Sternocleidomastoid (tissue), 1 donor: ENCODE measurements around a stretch of chr20.

DNA sequence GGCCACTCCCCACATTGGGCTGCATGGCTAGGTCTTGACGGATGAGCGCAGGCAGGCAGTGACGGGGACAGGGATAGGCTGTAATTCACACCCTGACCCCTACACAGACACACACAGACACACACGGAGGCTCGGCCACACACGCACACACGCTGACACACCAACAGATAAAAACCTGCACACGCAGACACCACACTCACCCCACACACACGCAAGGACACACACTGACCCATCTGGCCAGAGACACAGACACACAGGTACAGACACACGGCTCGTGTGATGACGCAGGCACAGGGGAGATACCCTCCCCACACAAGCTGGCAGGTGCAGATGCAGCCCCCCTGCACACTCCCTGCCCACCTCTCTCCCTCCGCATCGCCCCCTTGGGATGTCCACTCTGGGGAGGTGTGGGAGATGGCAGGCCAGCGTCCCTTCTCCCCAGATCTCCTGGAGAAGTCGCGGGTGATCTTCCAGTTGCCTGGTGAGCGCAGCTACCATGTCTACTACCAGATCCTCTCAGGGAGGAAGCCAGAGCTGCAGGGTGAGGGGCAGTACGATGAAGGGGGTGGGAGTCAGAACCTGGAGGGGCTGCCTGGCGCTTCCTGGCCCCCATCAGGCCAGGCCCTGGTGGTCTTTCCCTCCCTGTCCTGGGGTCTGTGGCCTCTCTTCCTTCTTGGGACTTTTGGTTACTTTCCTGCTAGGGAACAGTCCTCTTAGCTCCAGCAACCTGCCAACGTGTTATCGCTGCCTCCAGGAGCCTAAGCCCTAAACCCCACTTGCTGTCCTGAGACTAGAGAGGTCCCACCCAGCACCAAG lies 30.2 kb downstream of the MYH7B start:
- PRO-cap = no peak

DNA sequence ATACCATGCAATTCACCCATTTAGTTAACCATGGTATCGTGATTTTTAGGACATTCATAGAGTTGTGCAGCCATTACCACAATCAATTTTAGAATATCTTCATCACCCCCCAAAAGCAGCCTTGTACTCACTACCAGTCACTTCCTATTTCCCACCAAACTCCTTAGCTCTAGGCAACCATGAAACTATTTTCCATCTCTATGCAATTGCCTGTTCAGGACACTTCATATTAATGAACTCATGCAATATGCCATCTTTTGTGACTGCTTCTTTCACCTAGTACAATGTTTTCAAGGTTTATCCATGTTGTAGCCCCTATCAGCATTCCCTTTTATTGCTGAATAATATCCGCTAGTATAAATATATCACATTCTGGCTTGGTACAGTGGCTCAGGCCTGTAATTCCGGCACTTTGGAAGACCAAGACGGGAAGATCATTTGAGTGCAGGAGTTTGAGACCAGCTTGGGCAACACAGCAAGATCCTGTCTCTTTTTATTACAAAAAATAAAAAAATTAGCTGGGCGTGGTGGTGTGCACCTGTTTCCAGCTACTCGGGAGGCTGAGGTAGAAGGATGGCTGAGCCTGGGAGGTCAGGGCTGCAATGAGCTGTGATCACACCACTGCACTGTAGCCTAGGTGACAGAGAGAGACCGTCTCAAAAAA lies 68.3 kb downstream of the TRPC4AP start:
- PRO-cap = no peak

DNA sequence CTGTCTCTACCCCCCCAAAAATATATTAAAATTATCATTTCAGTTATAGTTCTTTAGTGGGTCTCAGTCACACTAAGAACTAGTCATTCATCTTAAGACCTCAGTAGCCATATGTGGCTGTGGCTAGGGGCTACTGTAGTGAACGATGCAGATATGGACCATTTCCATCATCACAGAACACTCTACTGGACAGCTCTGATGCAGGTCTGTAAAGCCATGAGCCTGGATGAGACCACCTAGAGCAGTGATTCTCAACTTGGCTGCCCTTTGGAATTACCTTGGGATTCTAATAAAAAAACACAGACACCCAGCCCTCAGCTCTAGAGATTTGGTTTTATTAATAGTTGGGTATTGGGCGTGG lies 12.2 kb downstream of the MMP24OS start:
- PRO-cap = no peak

DNA sequence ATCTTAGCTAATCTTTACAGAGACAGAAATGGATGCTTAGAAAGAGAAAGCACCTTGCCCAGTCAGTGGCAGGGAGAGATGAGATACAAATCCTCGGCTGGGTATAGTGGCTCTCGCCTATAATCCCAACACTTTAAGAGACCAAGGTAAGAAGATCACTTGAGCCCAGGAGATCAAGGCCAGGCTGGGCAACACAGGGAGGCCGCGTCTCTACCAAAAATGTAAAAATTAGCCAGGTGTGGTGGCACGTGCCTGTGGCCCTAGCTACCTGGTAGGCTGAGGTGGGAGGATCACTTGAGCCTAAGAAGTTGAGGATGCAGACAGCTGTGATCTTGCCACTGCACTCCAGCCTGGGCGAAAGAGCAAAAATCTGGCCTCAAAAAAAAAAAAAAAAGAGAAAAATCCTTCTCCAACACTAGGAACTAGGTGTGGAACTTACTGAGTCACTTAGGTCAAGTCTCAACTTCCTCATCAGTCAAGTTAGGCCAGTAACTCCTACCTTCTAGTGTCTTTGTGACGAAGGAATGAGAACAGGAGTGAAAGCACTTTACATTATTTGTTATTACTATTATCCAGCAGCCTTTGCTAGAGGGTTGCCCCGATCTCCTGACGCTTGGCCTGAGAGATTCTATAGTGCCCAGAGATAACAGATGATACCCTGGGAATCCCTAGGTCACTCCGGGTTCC lies 1.0 kb downstream of the EIF6 start:
- PRO-cap = unidirectional peak, plus-strand start at position 508 of the sequence

DNA sequence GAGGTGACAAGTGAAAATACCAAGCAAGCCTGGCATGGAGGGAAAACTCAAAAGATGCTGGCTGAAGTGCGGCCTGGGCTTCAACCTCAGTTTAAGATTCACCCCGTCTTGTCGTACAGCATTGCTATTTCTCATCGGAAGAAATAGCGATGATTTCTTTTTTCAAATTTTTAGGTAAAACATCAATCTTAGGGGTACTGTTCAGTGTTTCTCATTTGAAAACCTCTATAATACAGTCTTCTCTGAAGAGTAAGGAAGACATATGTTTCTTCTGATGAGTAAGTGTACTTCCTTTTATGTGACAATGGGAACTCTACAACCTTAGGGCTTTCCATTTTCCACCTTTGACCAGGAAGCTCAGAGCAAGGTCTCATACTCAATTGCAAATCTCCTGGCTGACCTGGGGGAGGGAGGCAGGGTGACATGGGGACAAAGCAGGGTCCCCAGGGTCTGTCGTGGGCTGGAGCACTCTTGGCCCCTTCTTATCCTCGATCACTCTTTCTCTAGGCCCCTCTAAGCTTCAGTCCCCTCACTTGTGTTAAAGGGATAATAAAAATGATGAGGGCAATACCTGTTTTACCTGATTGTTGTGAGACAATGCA lies 8.1 kb upstream of the FAM83C start:
- PRO-cap = no peak

DNA sequence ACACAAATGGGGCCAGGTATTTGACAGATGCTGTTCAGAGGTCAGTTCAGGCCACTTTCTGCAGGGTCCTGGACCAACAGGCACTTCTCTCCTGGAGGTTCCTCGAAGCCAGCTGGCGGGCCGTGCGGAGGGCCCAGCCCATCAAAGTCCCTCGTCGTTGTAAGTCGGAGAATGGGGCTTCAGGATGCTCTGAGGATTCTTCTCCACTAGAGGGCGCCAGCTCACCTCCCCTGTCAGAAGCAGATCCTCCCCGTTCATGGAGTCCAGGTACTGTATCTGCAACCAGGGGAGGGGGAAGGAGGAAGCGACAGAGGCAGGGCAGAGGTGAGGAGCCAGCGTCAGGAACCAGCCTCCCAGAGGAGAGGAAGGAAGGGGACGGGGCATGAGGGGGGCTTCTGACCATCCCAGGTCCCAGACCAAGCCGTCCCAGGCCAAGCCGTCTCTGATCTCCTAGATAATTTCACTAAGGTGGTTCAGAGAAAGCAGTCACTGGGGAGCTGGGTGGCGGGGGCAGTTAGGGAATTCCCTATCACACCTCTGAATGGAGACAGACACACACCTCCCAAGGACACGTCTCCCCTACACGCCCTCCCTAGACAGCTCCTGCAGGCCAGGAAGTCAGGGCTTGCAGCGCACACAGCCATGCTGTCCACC lies 11.7 kb upstream of the FAM83C start:
- PRO-cap = no peak

GRCh38 chr20:35465862-35466362 lies 10.5 kb downstream of the CEP250 start:
- PRO-cap = no peak

DNA sequence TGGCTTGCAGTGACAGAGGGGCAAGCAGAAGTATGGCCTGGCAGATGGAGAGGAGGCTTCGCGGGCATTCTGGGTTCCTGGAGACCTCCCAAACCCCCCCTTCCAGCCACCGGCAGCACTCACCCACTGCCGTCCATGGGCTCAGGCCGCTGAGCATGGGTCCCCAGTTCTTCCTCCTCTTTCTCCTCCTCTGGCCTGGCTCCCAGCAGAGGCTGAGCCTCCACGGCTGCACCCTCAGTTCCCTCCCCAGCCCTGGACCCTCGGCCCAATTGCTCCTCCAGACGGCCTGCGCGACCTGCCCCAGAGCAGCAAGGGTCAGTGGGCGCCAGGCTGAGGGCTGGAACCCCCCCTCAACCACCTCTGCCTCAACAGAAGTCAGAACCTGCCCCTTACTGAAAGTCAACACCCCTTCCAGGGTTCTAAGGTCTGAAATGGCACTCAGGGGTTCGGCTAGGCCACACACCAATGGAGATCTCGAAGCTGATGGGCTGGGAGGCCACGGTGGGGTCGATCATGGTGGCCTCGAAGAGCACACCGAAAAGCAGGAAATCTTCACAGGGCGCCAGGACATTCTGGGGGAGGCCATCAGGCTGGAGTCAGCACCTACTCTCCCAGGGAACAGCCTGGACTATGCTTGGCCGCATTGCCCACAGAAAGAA lies 15.8 kb upstream of the SPAG4 start:
- PRO-cap = no peak

- PRO-cap = no peak
Observed at GRCh38 chr20:35601008-35601362, 14.6 kb upstream of the SPAG4 start.

- PRO-cap = no peak
Observed at GRCh38 chr20:35611453-35611890, 4.2 kb upstream of the SPAG4 start.

DNA sequence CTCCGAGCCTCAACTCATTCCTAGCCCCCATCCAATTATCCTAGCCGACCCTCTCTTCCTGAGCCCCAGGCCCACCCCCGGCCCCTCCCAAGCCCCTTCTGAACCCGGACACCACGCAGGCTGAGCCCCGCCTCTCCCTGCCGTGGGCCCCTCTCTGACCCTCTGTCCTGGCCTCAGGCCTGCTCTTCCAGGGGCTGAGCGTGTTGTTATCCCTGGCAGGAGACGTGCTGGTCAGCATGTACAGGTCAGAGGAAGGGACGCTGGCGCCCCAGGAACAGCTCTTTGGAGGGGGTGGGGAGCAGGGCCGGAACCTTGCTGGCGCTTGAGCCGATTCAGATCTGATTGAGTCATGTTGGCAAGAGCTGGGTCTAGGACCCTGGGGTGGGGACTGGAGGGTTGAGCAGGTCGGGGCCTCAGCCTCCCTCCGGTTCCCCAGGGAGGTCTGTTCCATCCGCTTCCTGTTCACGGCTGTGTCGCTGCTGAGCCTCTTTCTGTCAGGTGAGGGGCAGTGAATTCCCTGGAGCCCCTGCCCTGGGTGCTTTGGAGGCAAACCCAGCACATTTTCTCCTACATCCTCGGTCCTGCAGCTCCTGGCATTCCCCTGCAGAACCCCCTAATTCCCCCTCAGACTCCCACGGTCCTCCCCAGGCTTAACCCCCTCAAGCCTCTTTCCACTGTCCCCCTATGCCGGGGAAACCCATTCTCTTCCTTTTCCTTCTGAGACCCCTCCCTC lies 1.9 kb downstream of the SPAG4 start:
- PRO-cap = unidirectional peak, minus-strand start at position 344 of the sequence

GRCh38 chr20:35631195-35631926 lies 15.7 kb downstream of the SPAG4 start:
- PRO-cap = no peak

DNA sequence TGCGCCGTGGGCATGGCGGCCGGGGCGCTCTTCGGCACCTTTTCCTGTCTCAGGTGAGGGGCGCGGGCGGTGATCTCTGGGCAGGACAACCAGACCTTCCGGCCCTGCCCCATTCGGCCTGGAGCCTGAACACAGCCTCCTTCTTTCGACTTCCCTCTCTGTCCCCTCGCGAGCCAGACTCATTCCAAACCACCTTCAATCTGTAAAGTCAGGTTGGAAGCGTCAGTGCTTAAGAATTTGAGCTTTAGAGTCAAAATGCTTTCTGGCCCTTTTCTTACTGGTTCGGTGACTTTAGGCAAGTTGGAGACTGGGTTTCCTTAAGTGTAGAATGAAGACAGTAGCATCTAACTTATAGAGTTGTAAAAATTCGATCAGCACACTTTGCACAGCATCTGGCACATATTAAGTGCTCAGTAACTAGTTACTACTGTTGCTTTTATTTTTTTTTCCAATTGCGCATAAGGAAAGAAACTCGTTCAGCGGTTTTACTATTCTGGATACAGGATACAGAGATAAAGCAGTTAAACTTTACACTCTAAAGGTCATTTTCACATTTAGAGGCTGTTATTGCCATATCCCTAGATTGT lies 599 bp downstream of the ROMO1 start:
- PRO-cap = bidirectional peak, plus-strand start at position 148 of the sequence, minus-strand start at position 46 of the sequence

DNA sequence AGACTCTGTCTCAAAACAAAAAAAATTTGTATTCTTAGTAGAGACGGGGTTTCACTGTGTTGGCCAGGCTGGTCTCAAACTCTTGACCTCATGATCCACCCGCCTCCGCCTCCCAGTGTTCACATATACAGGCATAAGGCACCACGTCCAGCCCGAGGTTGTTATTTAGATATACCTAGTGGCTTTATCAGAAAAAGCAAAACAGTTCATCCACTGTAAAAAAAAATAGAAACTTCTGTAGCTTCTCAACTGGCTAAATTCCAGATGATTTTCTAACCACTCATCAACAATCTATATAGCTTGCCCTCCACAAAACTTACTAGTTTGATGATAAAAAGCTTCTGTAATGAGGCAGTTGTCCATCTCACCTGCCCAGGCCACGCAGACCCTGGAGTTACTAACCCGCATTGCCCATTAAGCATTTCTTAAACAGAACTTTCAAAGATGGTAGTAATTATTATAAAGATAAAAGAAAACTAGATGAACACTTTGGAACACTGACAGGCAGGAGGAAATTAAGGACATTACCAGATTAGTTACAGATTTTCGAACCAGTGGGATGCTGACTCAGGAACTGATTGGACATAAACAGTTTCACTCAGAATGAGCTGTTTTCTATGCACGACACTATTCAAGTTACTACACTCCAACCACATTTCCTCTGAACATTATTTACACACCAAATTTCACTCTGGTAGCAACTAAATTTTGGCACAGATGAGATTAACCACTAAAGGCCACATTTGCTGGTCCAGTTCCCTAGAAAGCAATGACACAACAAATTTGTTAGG lies 2.7 kb downstream of the ROMO1 start:
- PRO-cap = no peak

DNA sequence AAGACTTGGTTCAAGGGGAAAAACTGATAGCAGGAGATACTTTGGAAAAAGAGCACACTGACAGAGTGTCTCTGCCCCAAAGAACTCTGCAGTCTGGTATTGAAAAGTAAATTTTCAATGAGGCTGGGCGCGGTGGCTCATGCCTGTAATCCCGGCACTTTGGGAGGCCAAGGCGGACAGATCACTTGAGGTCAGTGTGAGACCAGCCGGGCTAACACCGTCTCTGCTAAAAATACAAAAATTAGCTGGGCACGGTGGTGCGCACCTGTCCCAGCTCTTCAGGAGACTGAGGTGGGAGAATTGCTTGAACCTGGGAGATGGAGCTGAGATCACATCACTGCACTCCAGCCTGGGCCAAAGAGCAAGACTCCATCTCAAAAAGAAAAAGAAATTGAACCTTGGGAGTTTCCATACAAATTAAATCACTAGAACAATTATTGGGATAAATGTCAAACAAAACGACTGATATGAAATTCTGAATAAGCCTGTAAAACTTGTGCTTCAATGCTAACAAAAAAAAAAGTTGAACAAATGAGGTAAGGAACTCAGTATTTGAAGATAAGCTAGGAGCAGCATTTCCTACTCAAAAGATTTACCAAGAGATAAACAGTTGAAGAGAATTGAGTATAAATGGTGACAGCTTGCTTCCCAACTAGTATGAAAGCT lies 3.5 kb downstream of the ROMO1 start:
- PRO-cap = no peak

GRCh38 chr20:35711590-35711904 lies 12.3 kb downstream of the ROMO1 start:
- PRO-cap = no peak

DNA sequence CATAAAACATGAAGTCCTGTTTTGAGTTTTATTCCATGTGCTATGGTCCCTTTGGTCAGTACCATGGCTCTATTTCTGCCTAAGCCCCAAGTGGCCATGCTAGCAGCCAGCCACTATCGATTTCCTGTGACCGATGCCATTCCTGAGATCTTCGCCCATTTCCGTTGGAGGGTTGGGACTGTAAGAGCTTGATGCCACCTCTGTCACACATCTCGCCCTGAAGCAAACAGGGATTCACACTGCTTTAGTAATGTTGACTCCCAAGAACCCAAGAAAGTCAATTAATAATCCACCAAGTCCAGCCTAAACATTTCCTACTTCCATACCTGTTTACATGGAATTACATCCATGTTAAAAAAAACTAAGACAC lies 2.7 kb downstream of the RBM39 start:
- PRO-cap = no peak

- PRO-cap = no peak
Observed at GRCh38 chr20:35742295-35742433, 104 bp upstream of the RBM39 start.

GRCh38 chr20:36093113-36094110 lies 61.1 kb upstream of the EPB41L1 start:
- PRO-cap = bidirectional peak, plus-strand start at chr20:36093735, minus-strand start at chr20:36093633

DNA sequence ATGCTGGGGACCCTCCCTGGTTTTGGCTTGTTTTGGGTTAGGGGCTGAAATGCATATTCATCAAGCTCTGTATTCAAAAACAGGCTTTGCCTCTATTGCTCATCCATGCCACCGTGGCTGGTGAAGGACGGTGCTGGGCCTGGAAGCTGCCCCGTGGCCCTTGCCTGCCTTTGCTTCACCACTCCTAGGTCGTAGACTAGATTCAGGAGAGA lies 42.0 kb upstream of the EPB41L1 start:
- PRO-cap = no peak